HTR-8/SVneo (cell line): ENCODE measurements around a stretch of chr6.

DNA sequence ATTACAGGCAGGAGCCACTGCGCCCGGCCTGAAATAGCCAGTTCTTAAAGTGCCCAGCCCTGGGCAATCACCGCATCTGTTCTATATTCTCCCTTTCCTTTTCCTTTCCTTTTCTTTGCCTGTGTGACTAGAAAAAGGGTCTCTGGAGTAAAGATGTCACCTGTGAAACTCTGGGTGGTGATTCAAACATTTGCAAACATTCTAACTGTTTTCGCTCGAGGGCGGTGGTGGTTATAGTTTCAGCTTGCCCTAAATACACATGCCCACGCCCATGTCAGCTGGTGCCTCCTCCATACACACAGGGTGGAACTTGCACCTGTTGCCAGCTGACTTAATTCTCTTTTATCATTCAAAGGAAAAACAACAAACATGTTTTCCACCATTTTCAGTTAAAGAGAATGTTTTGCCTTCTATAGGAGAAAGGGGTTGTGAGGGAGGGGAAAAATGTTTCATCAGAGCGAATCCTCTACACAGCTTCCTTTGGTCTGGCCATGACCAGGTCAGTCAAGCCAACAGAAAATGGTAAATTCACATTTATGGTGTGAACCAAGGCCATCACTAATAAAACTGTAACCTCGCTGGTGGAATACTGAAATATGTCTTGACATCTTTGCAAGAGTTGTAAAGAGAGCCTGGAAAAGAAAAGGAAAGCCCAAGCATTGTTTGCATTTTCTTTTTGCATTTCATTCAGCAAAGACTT, 381.8 kb upstream of the ARID1B start:
- RRBS, result no CpG with 5 or more reads among the region's 9 CpGs

DNA sequence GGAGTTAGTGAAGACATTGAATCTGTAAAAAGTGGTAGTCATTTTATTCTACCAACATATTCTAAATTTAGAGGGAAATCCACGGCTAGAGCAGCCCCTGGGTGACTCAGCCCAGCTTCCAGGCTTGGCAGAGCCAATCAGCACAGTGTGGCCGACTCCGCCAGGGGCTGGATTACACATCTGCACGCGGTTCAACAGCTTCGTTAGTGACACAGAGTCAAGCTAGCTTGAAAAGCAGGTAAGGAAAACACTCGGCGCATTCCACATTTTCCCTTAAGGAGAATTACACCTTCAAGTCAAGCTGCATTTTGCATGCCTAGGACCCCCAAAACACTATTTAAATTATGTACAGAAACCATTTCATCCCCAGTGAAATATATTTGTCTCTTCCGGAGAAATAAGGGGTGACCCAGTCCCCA, 58.5 kb upstream of the ARID1B start:
- RRBS, result no CpG with 5 or more reads among the region's 9 CpGs

DNA sequence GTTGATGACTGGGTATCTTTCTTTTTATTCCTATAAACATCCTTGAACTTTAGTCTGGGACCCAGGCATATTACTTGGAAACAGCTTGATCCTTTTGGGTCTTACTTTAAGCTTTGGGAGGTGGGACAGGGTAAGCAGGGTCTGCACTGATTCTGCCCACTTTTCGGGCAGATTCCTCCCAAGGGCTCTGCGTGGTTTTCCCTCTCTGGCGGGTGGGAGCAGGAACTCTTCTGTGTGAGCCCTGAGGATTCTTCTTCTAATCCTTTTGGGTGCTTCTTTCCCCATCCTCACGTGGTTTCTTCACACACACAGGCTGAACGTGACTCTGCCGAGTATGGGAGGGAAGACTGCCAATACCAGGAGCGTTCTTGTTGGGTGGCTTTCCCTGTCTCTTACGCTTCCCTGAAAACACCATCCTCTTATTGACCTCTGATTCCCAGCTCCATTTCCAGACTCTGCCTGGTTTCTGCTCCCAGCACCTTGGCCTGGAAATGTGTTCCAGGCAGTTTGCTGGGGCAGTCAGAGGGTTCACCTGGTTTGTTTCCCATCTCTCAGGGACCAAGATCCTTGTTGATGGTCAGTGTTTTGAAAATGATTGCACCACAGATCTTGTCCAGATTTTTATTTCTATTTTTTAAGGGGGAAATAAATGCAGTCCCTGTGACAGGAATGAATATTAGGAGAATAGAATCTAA, 200.7 kb downstream of the ARID1B start:
- RRBS, result no CpG with 5 or more reads among the region's 8 CpGs

GRCh38 chr6:157002864-157003536, 225.8 kb downstream of the ARID1B start:
- RRBS, result no CpG with 5 or more reads among the region's 4 CpGs

DNA sequence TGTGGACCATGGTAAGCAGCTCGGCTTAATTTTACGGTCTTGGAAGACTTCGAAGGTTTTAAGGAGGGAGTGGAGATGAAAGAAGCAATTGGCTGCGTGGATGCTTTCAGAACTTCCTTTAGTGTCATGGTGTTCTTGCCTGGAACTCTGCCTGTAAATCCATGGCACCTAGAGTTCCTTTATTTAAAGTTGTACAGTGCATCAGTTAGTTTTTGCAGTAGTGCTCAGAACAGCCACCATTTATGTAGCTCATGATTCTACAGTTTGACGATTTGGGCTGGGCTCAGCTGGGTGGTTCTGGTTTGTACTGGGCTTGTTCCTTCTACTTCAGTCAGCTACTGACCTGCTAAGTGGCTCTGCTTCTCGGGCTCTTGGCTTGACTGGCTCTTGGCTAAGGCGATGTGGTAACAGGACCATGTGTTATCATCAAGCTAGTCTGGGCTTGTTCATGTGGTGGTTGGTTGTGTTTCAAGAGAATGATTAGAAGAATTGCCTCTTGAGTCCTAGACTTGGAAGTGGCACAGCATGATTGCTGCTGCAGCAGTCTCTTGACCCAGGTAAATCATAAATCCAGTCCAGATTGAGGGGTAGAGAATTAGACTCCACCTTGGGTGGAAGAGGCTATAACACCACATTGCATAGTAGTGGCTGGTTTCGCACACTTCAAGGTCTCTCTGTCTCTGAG, 252.8 kb downstream of the ARID1B start:
- RRBS, result no CpG with 5 or more reads among the region's 8 CpGs

DNA sequence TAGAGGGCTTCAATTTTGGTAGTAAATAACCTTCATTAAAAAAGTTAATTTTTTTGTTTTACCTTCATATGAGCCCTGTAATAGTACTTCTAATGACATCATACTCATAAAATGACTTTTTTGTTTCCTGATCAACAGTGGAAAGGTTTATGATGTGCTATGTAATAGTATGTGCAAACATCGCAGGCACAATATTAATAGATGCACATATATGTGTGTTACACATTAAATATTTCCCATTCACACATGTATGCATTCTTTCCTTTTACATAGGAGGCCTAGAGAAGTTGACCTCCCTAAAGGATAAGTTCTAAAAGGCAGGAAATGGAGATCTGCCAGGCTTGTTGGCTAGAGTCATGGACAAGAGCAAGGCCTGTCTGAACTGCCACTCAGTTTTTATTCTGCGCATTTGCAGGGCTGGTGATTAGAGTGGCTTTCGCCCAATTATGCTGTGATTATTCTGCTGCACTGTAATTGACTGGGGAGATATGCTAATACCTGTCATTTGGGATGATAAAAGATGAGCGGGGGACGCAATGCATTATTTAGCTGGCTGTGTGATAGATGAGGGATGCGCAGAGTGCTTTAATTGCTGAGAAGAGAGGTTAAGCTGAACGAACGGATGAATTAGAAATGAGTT, 272.6 kb downstream of the TMEM242 start:
- RRBS, result no CpG with 5 or more reads among the region's 8 CpGs

- RRBS, result no CpG with 5 or more reads among the region's 9 CpGs
Observed at GRCh38 chr6:157062317-157062839, 260.9 kb downstream of the TMEM242 start.

GRCh38 chr6:157089191-157089665, 234.1 kb downstream of the TMEM242 start:
- RRBS, result no CpG with 5 or more reads among the region's 3 CpGs

DNA sequence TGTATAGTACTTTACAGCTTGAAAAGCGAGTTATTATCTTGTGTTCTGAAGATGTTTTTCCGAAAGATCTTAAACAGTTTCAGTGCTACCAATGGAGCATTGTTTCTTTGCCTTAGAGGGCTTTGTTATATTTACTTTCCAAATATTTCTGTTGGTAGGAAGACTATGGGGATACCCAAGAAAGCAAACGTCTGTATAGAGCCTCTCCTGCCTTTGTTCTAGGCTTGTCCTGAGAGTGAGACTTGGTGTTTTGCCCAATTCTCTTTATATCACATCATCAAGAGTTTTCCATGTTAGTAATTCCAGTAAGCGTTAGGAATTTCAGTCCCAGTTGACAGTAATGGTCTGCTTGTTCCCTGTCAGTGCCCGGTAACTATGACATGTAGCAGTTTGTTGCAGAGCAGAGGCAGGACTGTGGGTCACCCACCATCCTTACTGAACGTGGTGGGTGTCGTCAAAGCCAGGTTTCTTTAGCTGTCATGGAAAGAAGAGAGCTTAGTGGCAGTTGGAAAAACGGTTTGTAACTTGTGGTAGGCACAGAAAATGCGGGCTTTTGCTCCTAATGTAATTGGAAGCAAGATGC, 189.0 kb downstream of the TMEM242 start:
- RRBS, result no CpG with 5 or more reads among the region's 9 CpGs

DNA sequence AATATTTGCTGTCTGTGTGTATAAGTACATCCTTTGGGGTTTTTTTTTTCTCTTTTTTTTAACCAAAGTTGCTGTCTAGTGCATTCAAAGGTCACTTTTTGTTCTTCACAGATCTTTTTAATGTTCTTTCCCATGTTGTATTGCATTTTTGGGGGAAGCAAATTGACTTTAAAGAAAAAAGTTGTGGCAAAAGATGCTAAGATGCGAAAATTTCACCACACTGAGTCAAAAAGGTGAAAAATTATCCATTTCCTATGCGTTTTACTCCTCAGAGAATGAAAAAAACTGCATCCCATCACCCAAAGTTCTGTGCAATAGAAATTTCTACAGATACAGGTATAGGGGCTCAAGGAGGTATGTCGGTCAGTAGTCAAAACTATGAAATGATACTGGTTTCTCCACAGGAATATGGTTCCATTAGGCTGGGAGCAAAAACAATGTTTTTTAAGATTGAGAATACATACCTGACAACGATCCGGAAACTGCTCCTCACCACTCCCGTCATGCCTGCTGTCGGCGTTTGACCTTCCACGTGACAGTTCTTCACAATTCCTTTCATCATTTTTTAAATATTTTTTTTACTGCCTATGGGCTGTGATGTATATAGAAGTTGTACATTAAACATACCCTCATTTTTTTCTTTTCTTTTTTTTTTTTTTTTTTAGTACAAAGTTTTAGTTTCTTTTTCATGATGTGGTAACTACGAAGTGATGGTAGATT, 115.1 kb downstream of the TMEM242 start:
- RRBS, result no CpG with 5 or more reads among the region's 10 CpGs

GRCh38 chr6:157239621-157240330, 83.5 kb downstream of the TMEM242 start:
- RRBS, result no CpG with 5 or more reads among the region's 22 CpGs

- RRBS, result no CpG with 5 or more reads among the region's 6 CpGs
Observed at GRCh38 chr6:157302492-157303232, 20.7 kb downstream of the TMEM242 start.

DNA sequence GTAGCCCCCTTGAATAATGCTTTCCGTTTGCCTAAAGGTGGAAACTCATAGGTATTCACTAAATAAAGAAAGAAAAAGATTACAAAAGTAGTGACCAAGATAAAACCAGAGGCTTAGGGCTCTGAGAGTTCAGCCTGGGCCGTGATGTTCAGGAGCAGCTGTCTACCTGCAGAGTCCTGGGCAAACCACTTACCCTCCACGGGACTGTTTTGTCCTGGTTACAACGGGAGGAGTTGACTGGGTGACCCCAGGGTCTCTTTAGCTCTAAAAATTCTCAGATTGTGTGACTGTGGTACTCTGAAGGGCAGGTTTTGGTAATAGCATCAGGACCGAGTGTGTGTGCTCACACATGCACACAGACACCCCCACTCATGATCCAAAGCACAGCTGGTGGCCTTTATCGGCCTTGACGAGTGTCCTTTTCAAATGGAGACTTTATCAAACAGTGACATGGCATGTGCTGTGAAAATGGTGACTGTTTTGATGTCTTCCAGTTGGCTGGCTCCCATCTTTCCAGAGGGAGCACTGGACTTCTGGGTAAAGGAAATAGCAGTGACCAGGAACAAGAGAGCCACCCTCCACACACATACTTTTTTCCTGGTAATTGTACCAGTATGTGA, 52.5 kb downstream of the ZDHHC14 start:
- RRBS, result no CpG with 5 or more reads among the region's 7 CpGs

- RRBS, result no CpG with 5 or more reads among the region's 7 CpGs
Observed at GRCh38 chr6:157486629-157487175, 105.7 kb downstream of the ZDHHC14 start.

- RRBS, result no CpG with 5 or more reads among the region's 8 CpGs
Observed at GRCh38 chr6:157632798-157633330, 190.2 kb upstream of the SNX9 start.

DNA sequence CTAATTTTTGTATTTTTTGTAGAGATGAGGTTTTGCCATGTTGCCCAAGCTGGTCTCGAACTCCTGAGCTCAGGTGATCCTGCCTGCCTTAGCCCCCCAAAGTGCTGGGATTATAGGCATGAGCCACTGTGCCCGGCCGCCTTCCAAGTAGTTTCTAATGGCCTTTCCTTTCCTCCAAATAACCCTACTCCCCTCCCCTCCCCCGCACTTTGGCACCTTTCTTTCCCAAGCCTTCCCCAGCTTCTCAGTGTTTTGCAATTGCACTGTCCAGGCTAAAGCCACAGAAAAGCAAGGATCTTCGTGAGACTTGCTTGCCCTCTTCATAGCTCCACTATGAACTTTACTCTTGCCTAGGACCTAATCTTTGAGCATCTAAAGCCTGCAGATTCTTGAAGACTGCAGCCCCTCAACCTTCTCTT, 152.6 kb upstream of the SNX9 start:
- RRBS, result no CpG with 5 or more reads among the region's 5 CpGs

- RRBS, result no CpG with 5 or more reads among the region's 7 CpGs
Observed at GRCh38 chr6:157849264-157850196, 26.5 kb downstream of the SNX9 start.

- RRBS, result no CpG with 5 or more reads among the region's 8 CpGs
Observed at GRCh38 chr6:158003791-158004277, 22.2 kb downstream of the SYNJ2 start.

GRCh38 chr6:158011520-158012071, 29.9 kb downstream of the SYNJ2 start:
- RRBS, result no CpG with 5 or more reads among the region's 7 CpGs

DNA sequence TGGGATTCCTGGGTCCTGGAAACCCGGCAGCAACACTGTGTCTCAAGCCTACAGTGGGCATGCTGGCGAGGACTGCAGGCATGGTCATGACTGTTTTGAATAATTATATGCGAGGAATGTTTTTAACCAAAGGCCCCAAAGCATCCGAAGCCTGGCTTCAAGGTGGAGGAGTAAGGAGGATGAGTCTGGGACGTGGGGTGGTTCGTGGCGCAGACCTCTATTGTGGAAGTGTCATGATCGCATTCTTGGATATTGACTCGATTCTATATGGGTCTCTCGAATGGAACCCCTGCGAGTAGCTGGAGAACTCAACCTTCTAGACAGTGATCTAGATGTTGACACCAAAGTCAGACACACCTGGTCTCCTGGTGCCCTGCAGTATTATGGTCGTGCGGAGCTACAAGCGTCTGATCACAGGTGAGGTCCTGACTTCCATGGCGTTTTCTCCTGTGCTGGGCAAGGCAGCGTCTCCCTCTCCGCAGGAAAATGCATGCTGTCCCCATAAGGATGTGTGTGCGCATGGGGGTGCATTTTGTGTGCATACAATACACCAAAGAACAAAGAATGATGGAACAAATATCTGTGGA, 90.1 kb downstream of the SERAC1 start:
- RRBS, result no CpG with 5 or more reads among the region's 18 CpGs